Endodermal cell (in vitro differentiated cells): ENCODE measurements around the genes BLNK and RRP12.

DNA sequence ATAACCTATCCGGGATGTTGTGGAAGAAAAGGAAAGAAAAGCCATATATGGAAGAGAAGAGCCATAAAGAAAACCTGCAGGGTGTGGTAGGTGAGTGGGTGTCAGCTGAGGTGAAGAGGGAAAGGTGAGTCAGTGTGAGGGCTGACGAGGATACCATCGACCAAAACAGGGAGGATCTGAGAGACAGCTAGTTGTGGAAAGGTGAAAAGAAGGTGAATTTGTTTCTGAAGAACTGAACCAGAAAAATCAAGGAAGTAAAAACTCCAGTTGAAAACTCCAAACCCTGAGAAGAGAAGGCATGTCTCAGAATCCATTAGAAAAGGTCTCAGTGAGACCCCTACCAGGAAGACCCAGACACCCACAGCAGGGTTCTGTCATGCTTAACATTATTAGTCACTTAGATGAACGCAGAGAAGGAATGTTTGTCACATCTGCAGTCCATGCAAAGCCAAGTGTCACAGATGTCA lies 4.1 kb downstream of the BLNK start:
- PRO-cap: no peak

DNA sequence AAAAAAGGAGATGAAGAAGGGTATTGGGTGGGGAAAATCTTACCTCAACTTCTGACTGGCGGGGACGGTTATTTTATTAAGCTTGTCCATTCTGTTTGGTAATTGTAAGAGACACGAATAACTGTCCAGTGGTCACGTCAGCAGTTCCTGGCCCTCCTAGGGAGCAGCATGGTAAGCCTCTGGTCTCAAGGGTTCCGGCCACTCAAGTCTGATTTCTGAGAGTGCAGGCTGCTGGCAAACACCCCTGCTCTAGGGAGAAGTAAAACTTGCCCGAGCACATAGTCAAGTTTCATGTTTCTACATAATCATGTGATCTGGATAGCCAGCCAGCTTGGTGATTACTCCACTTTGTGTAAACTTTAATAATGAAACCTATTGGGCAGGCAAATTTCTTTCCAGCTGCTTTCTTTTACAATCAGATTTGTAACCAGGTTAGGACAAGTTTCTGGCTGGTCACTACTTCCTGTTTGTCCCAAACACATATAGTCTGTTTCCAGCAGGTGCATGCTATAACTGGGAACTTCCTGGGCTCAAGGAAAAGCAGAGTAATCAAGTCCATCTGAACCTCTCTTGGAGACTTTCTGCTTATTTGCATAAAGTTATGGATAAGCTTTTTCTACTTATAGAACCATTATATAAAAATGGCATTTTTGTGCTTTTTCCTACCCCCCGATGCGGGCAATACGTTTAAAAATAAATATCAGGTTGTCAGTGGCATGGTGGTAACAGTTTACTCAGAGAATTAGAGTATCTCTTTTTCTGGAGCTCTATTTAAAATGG lies at the start of gene BLNK:
Gene BLNK, minus strand, starts transcription at position 261 of the 780 bp plus-strand sequence.
- PRO-cap: no peak

GRCh38 chr10:96512545-96513080 lies 1.1 kb downstream of the TLL2 start:
- PRO-cap: no peak

DNA sequence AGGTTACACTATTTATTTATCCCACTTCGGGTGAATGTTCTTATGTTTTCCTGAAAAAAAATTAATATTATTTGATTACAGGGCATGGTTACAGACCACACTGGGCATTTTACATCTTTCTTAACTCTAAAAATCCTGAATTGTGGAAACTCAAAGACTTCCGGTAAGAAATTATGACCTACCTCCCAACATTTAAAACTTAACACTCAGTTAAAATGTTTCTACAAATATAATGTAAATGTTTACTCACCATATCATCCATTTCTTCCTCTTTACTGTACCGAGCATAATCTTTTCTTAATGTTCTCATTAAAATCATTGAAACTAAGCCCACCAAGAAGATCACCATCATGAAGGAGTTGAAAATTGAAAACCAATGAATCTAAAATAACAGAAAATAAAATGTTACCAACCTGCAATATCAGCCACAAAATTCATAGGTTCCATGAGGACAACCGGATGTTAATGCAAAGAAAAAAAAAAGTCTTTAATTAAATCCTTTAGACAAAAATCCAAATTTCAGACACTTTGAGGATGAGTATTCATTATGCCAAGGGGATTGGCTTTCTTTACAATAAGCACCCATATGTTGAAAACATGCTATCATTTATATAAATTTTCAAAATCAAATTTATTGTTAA lies 34.0 kb downstream of the TM9SF3 start:
- PRO-cap: no peak

DNA sequence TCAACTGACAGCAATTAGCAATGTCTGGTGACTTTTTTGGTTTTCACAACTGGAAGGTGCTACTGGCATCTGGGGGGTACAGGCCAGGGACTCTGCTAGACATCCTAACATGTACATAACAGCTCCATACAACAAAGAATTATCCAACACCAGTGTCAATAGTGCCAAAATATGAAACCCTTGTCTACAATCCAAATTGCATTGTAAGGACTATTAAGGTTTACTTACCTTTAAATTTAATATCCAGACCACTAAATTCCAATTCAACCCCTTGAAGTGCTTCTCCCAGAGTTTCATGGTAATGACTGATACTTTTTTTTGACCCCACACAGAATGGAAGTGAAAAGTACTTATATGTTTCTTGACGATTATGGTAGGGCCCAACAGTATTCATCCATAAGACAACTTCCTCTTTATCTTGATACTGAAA lies 10.4 kb downstream of the TM9SF3 start:
- PRO-cap: no peak

- PRO-cap: no peak
Measured at GRCh38 chr10:96588707-96589144, 1.9 kb upstream of the TM9SF3 start.

DNA sequence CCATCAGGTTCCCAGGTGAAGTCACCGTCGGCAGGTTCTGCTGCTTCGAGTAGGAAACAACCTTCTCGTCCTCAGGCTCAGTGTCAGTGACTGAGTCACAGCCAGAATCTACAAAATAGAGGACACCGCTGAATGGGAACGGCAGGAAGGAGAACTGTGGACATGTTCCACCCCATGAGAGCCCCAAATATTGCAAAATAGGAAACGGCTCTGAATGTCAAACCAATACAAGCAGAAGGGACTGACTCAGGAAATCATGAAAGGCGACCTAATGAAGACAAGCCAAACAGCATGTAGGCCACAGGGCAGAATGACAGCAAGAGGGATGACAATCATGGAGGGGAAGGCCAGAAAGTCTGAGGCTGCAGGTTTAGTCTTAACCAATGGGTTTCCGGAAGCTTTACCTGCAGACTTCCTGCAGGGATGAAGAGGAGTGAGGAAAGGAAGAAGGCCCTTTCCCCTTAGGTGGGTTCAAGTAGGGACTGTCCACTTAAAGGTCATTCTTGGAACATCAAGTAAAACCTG lies 63.4 kb downstream of the PIK3AP1 start:
- PRO-cap: no peak

- PRO-cap: no peak
Measured at GRCh38 chr10:96658118-96658684, 62.1 kb downstream of the PIK3AP1 start.

DNA sequence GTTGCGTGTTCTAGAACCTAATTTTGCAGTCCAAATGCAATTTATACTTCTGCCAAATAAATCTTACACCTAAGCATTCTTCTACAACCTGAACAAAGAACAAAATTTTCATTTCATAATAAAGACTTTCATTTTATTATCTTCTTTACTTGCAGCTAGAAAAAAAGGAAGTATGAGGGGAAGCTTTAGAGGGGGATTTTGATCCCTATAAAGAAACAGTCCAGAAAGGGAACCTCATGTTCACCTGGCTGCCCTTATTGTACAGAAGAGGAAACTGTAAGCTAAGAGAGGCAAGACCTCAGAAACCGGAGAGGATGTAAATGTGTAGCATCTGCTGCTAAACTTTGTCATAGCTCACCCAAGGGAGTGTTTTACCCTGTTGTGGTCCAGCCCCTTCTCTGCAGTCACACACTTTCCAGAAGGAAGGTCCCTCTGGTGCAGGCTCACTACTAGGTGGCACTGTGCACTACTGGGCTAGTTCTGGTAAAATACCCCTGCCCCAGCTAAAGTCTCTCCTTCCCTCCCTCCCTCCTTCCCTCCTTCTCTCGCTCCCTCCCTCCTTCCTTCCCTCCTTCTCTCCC lies 42.6 kb upstream of the LCOR start:
- PRO-cap: no peak

- PRO-cap: no peak
Measured at GRCh38 chr10:96982446-96982988, 150.4 kb downstream of the LCOR start.

DNA sequence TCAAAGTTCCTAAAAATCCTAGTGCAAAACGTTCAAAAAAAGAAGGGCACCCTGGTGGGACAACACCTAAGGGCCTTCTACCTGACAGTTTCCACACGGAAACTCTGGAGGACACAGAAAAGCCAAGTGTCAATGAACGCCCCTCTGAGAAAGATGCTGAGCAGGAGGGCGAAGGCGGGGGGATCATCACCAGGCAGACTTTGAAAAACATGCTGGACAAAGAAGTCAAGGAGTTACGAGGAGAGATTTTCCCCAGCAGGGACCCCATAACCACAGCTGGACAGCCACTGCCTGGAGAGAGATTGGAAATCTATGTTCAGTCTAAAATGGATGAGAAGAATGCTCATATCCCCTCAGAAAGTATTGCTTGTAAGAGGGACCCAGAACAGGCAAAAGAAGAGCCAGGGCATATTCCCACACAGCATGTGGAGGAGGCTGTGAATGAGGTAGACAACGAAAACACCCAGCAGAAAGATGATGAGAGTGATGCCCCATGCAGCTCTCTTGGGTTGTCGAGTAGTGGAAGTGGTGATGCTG lies 151.0 kb downstream of the LCOR start:
- PRO-cap: no peak

DNA sequence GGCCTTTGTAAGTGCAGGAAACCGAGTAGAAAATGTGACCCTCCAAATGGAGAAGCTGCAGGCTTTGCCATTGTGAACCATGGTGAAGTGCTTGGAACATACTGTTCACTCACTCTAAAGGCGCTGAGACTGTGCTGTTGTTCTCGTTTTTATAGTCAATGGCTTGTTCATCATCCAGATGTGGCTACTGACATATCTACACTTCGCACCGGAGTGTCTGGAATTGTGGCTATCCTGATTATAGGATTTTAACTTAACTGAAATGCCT lies 2.4 kb downstream of the FRAT1 start:
- PRO-cap: no peak

GRCh38 chr10:97400667-97401733 lies at the start of gene RRP12:
Gene RRP12, minus strand, starts transcription at chr10:97401340.
- PRO-cap: bidirectional peak, plus-strand start at chr10:97401106, minus-strand start at chr10:97400994; unidirectional peak, minus-strand start at chr10:97401207; unidirectional peak, minus-strand start at chr10:97401340

- PRO-cap: no peak
Measured at GRCh38 chr10:97560795-97561681, 11.5 kb upstream of the ANKRD2 start.

DNA sequence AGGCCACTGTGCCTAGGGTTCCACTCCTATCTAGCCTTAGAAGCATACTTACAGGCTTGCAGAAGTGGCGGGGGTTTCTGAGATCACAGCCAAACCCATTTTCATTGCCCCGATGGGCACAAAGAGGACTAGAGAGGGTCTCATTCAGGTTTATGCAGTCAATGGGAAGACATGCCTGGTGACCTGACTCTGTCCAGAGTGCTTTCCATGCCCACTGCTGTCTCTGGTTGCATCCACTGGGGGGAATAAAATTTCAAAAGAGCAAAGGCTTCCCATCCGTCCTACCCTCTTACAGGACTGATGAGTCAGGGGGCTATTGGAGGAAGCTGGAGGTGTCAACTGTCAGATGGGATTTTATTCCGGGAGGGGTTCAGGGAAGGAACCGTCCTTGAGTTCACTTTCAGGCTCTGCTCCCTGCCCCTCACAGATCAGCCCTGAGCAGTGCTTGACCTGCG lies 11.7 kb downstream of the C10orf62 start:
- PRO-cap: no peak

DNA sequence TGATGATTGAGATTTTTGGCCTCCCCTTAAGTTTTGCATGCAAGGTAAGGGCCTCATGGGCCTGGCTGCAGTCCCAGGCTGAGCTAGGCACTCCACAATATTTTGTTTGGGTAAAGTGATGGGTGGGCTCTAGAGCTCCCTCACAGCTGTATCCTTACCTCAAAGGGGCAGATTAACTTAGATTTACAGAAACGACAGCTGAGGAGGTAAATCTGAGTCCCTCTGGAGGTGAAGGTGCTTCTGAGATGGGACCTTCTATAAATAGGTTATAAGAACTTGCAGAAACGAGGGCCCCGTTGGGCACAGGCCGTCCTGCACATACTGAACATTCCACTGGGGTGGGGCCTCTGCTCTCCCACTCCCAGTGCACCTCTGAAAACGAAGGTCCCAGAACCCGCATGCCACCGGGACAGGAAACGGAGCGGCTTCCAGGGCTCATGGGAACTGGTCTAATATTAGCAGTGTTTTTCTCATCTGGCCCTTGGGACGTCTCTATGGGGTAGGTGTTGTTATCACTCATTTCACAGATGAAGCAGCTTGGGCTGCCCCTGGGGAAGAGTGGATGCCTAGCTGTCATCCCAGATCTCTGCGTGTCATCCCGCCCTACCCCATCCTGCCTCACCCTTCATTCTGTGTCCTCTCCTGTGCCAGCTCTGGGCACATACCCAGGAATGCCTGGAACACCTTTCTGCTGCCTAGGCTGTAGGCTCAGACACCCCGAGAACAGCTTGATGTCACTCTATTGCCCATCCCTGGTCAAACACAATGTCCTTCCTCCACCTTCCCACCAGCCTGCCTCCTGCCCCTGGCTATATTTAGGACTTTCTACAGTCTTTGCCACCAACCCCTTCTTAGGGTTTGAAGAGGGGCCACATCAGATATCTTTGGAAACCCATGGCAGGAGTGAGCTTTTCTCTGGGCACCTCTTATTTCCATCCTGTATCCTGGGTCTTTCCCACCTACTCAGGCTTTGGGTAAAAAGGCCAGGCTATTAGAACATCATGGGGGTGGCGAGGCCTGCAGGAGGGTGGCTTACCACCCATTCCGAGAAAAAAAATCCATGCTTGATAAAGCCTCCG lies 19.7 kb downstream of the C10orf62 start:
- PRO-cap: no peak

- PRO-cap: no peak
Measured at GRCh38 chr10:97724211-97725054, 10.9 kb downstream of the MARVELD1 start.

- PRO-cap: no peak
Measured at GRCh38 chr10:97772384-97772822, 604 bp upstream of the SFRP5 start.

DNA sequence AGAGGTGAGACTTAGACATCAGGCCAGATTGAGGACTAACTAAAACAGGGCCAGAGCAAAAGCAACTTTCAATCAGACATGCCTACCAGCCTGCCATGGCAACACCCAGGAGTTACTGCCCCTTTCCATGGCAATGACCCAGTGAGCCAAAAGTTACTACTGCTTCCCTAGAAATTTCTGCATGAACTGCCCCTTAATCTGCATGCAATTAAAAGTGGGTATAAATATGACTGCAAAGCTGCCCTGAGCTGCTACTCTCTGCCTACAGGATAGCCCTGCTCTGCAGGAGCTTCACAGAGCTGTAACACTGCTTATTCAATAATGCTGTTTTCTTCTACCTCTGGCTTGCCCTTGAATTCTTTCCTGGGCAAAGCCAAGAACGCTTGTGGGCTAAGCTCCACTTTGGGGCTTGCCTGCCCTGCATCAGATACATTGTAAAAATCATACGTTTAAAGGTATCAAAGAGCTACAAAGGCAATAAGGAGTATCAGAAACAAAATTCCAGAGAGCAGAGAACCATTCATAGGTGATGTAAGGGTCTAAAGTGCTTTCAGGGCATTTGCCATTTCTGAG lies 24.9 kb upstream of the CNNM1 start:
- PRO-cap: no peak

GRCh38 chr10:99330064-99330801 lies 1.1 kb downstream of the CNNM1 start:
- PRO-cap: no peak